ENCODE data around the genes TXNDC9 and EIF5B.

GRCh38 chr2:98632504-98633176 lies 24.3 kb downstream of the UNC50 start:
- PRO-cap = no peak

DNA sequence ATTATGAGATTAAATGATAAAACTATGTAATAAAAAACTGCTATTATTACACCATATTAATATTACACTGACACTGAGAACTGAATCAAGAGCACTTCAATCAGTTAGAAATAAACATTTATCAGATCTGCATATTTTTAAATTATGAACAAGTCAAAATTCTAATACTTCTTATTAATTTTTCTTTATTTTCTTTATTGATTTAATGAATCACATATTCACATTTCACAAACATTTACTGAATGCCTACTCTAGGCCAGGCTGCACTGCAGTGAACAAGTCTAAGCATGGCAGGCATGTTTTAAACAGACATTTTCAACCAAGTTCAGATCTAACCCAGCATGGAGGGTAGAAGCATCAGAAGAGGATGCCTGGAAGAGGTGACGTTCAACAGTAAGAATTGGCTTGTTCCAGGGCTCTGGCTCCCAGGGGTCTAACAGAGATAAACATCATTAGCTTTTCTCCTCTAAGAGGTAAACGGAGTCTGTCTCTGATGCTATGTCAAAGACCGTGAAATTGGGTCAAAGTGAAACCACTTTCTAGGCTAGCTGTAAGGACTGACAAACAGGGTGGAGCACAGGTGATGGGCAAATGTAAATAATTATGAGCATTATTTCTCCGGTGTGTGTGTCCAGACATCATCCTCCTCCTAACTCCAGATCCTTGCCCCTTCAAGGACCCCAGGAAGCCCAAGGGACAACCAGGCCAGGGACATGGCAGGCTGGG lies 50.5 kb downstream of the UNC50 start:
- PRO-cap = no peak

GRCh38 chr2:98663217-98664155 lies 55.1 kb downstream of the UNC50 start:
- PRO-cap = no peak

- PRO-cap = no peak
These were observed 74.9 kb upstream of the C2orf15 start for GRCh38 chr2:99066476-99067050.

GRCh38 chr2:99335634-99336744 lies at the start of gene TXNDC9:
TXNDC9 (minus strand) TSS chr2:99336333.
- PRO-cap = bidirectional peak, plus-strand start at chr2:99336109, minus-strand start at chr2:99335944; bidirectional peak, plus-strand start at chr2:99336607, minus-strand start at chr2:99336307

- PRO-cap = bidirectional peak, plus-strand start at chr2:99337425, minus-strand start at chr2:99337346
These were observed at the start of gene EIF5B for GRCh38 chr2:99336745-99337725. EIF5B (plus strand) TSS chr2:99337389.

GRCh38 chr2:99405214-99405801 lies 68.1 kb downstream of the EIF5B start:
- PRO-cap = no peak

GRCh38 chr2:99472298-99473153 lies 17.3 kb downstream of the REV1 start:
- PRO-cap = no peak

DNA sequence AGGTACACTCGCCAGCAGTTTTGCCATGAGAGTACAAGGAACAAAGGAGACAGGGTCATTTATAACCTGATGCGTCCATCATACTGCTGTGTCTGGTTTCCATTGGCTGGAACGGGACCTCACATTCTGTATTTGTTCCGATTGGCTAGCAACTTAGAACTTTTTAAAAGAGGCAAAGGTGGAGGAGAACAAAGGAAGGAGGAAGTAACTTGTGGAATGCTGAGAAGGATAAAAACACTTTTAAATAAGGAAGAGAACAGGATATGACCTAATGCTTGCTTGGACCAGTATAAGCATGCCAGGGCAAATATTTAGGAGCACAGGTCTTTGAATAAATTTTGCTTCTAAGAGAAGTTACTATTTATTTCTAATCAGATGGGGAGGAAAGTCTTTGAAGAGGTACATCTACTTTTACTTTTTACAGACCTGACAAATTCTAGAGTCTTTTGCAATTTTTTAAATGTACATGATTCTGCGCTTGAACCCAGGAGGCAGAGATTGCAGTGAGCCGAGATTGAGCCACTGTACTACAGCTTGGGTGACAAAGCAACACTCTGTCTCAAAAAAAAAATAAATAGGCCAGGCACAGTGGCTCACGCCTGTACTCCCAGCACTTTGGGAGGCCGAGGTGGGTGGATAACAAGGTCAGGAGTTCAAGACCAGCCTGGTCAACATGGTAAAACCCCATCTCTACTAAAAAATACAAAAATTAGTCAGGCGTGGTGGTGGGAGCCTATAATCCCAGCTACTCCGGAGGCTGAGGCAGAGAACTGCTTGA lies 14.5 kb downstream of the REV1 start:
- PRO-cap = unidirectional peak, plus-strand start at position 374 of the sequence

DNA sequence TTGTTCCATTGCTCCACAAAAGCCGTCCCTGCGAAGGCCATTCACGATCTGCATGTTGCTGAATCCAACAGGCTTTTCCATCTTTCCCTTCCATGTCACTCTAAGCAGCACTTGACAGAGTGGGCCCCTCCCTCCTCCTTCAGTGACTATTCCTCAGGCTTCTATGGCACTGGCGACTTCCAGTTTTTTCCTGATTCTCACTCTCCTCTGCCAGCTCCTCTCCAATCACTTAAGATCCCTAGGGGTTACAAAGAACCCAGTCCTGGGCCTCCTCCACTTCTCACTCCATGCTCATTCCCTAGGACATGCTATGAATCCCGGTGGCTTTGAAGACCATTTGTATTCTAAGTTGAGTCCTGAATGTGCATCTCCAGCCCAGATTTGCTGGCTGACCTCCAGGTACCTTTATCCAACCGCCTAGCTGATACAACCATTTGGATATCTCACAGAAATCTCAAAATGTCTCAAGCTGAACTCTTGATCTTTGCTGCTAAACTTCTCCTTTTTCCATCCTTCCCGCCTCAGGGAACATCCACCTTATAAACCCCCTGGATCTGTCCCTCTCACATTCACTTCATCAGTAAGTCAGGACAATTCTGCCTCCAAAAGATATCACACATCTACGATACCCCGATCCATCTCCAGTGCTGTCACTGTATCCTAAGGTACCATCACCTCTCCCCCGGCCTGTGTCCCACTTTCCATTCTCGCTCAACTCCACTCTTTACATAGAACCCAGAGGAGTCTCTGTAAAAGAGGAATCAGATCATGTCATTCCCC lies 266.3 kb downstream of the AFF3 start:
- PRO-cap = no peak

GRCh38 chr2:100110523-100111394 lies 31.6 kb downstream of the AFF3 start:
- PRO-cap = no peak

DNA sequence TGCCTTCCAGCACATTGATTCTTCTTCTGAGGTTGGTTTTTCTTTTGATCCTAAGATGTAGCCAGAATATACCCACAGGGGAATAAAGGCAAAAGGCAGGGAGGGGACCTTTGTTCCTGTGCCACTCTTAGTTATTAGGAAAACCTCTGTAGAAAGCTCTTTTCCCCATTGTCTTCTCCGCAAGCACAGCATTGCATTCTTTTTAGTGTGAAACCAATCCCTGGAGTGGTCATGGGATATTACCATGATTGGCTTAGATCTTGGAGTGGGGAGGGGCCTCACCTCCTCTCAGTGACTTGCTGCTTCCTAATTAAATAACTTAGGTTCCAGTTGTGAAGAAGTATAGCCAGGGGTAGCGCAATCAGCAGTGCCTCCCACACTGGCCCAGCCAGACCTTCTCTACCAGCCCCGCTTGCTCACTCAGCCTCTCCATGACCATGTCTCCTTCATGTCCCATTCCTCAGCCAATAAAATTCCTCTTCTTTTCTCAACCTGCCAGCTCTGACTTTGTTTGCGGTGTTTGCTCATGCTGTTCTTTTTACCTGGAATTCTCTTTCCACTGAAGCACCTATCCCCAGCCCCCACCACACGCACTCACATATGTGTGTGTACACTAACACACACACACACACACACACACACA lies 50.0 kb upstream of the AFF3 start:
- PRO-cap = no peak

DNA sequence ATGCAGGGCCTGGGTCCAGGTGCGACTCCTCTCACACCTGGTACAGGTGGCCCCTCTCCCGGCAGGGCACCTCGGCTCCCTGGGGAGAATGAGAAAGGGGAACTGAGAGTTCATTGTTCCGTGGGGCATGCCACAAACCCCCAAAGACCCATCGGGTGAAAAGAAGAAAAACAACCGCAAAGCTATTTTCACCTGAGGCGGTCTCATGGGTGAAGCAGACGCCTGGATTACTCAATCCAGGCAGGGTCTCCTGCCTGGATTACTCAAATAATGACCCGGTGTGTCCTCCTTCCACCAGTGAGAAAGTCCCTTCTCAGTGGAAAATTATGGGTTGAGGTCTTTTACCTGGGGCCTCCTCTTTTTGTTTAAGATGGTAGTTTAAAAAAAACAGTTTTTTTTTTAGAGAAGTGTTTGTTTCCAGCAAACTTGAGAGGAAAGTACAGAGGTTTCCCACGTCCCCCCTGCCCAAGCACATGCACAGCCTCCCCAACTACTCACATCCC lies 74.6 kb downstream of the LONRF2 start:
- PRO-cap = no peak

DNA sequence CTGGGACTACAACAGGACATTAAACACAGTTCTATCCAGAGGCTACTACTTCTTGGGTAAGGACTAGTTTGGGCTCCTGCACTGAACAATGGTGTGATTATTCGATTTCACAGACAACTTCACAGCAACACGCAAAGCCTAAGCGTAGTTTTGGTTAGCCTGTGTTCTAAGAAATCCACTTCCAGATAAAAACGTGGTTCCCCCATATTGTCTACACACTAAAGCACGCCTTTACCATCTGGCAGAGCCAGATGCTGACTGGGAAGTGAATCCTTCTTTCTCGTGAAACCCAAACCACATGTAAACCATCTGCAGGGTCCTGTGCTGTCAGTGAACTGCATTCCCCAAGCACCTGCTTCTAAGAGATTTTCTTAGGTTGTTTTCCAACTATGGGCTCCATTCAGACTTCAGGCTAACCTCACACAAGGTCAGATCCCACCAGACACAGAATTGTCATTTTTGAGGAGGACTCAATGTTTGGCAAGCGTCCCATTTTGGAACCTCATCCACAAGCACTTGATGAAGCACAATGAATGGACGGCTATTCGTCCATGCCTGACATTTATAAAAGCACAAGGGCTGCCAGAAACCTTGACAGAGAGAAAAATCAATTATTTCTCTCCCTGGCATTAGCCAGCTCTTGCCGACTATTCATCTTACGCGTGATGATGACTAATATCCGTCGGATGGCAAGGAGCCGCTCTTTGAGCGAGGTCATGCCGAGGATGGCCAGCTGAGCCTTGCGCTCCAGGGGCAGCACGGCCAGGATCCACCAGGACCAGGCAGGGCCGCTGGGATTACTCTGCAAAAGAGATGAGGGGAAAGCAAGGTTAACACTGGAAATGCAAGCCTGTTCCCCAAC lies 38.4 kb downstream of the LONRF2 start:
- PRO-cap = no peak

DNA sequence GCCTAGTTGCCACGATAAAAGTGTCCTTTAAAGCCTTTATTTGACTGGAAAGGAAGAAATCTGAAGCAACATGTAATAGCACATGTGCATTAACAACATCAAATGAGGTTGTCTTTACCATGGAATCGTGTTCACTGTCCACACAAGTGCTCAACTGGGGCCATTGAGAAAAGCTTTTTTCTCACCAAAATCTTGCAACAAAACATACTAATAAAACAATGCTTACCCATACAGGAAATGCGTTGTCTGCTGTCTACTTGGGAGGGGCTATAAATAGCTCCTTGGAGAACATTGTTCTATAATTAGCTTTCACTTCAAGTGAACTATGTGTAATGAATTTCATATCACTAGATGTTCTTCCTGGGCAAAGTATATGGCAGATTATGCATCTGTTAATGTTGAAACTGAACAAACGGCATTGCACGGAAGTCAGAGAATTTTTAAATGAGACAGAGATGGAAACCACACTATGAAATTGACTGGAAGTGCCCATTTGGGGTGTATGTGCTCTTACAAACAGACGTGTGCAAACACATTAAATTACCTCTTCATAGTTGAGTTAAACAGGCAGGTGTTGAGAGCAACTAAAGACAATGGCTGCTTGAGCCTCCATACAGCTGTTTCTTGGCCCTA lies 6.4 kb upstream of the NPAS2 start:
- PRO-cap = no peak

DNA sequence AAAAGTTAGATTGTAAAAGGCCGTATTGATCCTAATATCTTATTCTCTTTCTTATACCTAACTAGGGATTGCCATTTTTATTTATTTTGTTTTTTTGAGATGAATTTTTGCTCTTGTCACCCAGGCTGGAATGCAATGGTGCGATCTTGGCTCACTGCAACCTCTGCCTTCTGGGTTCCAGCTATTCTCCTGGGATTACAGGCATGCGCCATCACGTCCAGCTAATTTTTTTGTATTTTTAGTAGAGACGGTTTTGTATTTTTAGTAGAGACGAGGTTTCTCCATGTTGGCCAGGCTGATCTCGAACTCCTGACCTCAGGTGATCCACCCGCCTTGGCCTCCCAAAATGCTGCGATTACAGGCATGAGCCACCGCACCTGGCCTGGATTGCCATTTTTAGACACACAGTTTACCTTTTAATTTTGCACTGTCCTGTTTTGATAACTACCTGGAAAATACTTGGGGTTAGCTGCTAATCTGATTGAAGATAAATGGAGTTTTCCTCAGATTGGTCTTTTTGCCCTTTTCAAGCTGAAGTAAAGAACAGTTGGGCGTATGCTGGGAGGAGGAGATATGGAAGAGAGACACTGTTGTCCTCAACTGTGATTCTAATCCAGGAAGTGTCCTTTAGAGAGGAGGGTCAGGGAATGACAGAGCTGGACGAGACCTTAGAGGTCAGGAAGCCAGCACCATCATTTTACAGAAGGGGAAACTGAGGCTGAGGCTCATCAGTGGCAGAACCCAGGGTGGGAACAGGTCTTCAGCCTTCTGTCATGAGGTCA lies 17.5 kb downstream of the NPAS2 start:
- PRO-cap = no peak

- PRO-cap = bidirectional peak, plus-strand start at chr2:100925163, minus-strand start at chr2:100924848
These were observed 77.1 kb upstream of the RPL31 start for GRCh38 chr2:100924690-100925602.

- PRO-cap = no peak
These were observed 2.1 kb downstream of the RPL31 start for GRCh38 chr2:101003884-101004821.

DNA sequence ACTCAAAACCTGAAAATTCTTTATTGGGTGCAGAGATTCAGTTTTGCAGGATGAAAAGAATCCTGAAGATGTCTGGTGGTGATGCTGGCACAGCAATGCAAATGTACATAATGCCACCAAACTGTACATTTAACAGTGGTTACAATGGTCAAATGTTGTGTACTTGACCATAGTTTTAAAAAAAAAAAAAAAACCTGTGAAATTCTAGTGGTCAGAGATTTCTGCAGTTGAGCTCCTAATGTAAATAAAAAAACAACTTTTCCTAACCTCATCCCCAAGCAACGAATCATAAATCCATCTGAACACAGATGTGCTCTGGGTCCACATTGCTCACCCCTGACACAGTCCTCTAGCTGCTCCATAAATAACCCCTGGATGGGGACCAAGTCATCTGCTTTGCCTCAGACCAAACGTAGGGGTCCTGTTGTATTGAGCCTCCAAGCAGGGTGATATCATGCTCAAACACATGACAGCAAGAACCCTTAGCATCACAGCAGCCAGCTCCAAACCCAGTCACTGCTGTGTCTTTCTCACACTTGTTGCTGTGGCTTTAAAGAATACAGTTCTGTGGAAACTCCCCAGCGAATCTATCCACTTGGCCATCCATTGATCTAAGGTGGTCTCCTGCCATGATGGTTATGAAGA lies 39.3 kb downstream of the TBC1D8 start:
- PRO-cap = no peak

DNA sequence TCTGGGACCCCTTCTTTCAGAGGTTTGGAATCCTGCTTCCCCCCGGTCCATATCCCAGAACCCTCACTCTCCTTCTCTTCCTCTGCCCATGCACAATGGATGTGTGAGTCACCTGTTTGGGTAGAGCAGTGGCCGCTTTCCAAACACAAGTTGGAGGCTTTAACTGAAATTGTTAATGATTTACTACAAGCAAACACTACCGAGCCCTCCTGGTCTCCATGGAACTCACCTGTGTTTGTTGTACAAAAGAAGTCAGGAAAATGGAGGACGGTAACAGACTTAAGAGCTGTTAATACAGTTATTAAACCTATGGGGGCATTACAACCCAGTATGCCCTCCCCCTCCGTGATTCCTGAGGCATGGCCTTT lies 13.2 kb upstream of the CNOT11 start:
- PRO-cap = no peak

Data from penis (tissue), 1 donor.